Cardiac muscle cell (in vitro differentiated cells and primary cell): ENCODE data around the genes PELP1 and MINK1.

DNA sequence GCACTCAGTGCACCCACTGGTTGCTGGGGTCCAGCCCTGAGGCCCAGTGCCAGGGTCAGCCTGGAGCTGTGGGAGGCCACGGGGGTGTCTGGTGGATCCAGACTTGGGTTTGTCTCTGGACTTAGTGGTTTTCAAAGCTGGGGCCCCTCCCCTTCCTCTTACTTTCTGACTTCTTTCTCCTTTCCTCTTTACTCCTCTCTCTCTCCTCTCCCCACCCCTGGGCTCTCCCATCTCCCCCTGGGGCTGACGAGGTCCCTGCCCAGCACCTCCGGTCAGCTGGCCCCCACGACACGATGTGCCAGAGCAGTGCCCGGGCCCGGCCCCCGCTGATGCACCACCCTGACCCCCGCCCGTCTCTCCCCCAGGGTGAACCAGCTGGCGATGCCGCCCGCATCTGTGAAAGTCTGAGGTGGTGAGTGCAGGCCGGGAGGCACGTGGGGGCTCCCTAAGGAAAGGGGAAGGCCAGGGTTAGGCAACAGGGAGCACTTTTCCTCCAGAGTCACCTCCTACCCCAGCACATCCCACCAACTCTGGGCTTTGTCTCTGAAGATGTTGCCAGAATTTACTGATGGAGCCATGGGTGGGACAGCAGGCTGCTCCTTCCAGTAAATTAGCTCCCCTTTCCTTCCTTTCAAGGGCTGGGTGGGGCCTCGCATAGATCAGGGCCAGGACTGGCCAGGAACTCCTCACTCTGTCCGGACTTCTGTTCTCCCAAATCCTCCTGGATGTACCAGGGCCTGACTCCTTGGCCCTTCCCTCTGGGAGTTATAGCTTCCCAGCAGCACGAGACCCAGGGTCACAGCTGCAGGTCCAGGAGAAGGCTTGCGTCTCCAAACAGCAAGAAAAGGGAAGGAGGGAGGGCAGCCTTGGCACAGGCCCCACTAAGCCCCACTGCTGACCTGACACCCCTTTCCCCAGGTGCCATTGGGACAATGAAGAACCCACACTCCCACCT is 18.4 kb downstream of the MYBBP1A start:
- RAMPAGE, long total RNA = no peak
- RRBS = 16% methylated on average over 5 of the region's 19 CpGs

GRCh38 chr17:4544596-4545906 is 10.1 kb downstream of the MYBBP1A start:
- RAMPAGE, long total RNA = no peak
- RRBS = 86% methylated on average over 18 of the region's 69 CpGs

DNA sequence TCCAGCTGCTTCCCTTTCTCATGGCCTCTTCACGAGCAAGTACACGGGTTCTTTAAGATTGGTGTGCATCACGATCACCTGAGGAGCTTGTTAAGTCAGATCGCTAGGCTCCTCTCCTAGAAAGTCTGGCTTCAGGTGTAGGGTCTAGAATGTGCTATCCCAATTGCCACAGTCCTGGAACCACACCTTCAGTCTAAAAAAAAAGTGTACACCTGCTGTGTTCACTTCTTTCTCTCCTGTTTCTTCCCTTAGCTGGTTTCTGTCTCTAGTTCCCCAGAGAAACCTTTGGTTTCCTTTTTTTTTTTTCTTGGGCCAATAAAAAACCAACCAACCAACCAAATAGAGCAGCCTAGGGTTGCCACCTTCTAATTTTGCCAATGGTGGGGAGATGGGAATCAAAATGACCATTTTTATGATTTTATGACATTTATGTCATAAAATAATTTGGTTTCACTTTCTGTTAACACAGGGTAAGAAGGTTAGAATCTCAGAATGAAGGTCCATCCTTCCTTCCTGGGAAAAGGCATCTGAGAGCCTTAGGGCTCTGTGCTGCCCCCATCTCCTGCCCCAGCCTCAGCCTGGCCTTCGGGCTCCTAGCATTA is 1.8 kb upstream of the GGT6 start:
- RAMPAGE, long total RNA = no peak
- RRBS = no CpG with 5 or more reads among the region's 5 CpGs

DNA sequence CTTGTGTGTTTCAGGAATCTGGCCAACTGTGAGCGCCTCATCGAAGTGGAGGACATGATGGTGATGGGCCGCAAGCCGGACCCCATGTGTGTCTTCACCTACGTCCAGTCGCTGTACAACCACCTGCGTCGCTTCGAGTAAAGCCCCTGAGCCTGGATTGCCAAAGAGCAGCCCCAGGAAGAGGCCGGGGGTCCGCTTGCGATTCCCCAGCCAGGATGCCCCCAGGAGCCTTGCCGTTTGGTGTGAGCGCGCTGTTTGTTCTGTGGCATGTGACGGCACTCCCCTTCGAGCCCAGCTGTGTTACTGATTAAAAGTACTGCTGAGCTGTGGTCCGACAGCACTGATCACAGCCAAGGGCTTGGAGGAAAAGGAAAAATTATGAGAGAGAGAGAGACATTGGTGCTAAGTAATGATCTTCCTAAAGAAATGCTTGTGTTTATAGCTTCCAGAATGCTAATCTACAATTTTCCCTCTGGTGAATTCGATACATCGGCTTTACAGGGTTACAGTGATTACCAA is 23.1 kb downstream of the SMTNL2 start:
- RAMPAGE, long total RNA = no peak
- RRBS = 13% methylated on average over 4 of the region's 20 CpGs

GRCh38 chr17:4703621-4704519 is at the start of gene PELP1:
Gene PELP1 (minus strand): TSS chr17:4704137.
- RAMPAGE, long total RNA = start-site peak on the minus strand at chr17:4704118-4704132, 165 and 287 reads in 2 replicates; start-site peak on the plus strand at chr17:4704245-4704287, 35 and 45 reads in 2 replicates
- RRBS = 1% methylated on average over 38 of the region's 74 CpGs

DNA sequence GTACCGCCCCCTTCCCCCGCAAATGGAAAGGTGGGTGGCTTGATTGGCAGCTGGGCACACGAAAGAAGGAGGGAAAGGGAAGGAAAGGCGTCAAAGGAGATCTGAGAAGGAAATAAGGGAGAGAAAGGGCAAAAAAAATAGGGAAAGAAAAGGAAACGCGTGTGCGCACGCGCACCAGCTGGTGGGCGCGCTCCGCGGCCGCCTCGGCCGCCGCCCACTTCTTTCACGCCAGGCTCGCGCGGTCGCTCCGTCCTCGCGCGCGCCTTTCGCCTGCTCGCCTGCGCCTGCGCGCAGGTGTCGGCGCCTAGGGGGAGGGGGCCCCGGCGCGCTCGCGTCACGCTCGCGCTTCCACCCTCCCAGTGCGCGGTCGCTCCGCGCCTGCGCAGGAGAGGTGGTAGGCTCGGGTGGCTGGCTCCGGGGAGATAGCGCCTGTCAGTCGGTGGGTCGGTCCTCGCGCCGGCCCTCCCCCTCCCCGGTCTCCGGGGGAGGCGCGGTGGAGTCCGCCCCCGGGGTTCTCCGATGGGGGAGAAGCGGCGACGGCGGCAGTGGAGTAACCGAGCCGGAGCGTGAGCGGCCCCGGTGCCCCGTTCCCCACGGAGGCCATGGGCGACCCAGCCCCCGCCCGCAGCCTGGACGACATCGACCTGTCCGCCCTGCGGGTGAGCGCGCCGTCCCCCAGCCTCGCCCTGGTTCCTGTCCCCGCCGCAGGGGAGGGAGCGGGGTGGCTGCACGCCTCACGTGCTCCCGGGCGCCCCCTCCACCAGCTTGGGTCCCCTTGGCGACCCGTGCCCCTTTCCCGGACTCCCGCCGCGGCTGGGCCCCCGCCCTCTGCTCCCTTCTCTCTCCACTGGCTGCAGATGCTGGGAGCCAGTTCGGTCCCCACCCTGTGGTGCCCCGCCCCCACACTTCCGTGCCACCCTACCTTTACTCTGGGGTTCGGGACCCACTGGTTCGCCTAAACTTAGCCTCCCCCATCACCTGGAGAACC is at the start of gene MINK1:
TSS of gene MINK1 (plus strand) at position 359 of the 988 bp plus-strand sequence.
- RAMPAGE, long total RNA = start-site peak on the plus strand centred at position 445 of the sequence, 130 bp wide, 838 and 219 reads in 2 replicates
- RRBS = 3% methylated on average over 30 of the region's 104 CpGs

GRCh38 chr17:4848828-4849540 is 15.8 kb downstream of the MINK1 start:
- RAMPAGE, long total RNA = no peak
- RRBS = no CpG with 5 or more reads among the region's 6 CpGs

DNA sequence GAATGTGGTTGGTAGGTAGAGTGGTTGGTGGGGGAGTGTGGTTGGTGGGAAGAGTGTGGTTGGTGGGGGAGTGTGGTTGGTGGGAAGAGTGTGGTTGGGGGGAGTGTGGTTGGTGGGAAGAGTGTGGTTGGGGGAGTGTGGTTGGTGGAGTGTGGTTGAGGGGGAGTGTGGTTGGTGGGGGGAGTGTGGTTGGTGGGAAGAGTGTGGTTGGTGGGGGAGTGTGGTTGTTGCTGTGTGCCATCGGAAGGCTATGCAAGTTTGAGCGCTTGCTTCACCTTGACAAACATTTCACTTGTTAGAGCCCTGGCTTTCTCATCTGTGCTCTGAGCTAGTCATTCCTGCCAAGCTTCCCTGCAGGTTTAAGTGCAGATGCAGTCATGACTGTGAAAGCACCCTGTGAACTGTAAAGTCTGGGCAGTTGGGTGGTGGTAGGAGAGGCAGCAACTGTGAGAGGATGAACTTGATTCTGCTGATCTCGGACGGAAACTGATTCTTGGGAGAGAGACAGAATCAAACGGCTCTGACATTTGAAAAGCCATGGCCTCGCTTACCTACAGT is 20.2 kb downstream of the MINK1 start:
- RAMPAGE, long total RNA = no peak
- RRBS = no CpG with 5 or more reads among the region's 6 CpGs

GRCh38 chr17:4945623-4946205 is 2.6 kb downstream of the PFN1 start:
- RAMPAGE, long total RNA = no peak
- RRBS = no CpG with 5 or more reads among the region's 9 CpGs

- RAMPAGE, long total RNA = no peak
- RRBS = no CpG with 5 or more reads among the region's 5 CpGs
These were observed 7.1 kb downstream of the SPAG7 start for GRCh38 chr17:4960548-4960947.

DNA sequence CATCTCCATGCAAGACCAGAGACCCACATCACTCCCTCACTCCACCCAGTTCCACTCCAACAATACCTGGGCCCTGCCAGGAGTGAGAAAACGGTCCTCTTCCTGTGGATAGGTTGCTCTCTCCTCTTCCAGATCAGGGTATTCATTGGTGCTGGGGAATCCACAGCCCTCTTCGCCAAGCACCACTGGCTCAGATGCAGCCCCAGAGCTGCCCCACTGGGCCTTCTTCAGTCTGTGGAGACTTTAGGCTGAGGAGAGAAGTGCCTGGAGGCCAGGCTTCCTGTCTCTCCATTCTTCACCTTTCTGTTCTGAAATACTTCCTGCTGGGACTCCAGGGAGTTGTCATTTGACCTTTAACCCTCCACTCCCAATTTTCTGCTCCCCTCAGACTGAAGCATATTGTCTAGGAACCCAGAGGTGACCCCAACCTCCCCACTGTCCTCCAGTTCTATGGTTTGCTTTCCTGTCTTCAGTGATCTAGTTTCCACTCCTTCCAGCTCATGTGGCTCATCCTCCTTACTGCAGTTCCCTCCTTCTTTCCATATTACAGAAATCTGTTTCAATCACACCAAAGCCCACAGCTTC is 1.3 kb upstream of the CAMTA2 start:
- RAMPAGE, long total RNA = no peak
- RRBS = no CpG with 5 or more reads among the region's 2 CpGs

GRCh38 chr17:4997070-4997374 is 300 bp downstream of the INCA1 start:
- RAMPAGE, long total RNA = no peak
- RRBS = 10% methylated on average over 18 of the region's 27 CpGs

- RAMPAGE, long total RNA = no peak
- RRBS = 91% methylated on average over 8 of the region's 37 CpGs
These were observed 13.0 kb downstream of the SLC52A1 start for GRCh38 chr17:5021954-5022801.

DNA sequence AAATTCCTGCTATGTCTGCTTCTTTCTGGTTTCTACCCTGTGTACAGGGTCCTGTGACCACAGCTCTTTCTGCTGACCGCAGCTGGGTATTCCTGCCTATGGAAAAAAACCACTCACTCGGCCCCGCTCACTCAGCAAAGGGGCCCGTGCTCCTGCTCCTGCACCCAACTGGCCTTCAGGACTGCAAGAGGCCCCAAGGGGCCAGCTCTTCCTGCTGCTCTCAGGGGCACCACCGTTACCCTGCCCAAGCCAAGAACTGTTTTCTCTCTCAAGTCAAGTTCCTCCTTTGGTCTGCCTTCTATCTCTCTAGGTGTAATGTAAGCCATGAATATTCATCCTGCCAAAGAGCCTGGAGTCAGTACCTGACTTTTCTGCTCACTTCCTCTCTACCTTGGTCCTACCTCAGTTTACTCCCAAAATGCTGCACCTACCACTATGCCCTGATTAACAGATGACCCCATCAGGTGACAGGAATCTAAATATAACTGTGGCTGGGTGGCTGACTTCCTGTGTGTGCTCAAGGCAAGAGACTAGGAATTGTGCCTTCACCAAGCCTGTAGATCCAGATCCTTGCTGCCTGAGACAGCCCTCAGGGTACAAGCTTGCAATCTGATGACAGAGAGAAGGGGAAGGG is 20.3 kb upstream of the SCIMP start:
- RAMPAGE, long total RNA = no peak
- RRBS = no CpG with 5 or more reads among the region's 5 CpGs

- RAMPAGE, long total RNA = no peak
- RRBS = no CpG with 5 or more reads among the region's 3 CpGs
These were observed 49.7 kb downstream of the RABEP1 start for GRCh38 chr17:5331801-5332261.

- RAMPAGE, long total RNA = no peak
- RRBS = no CpG with 5 or more reads among the region's 10 CpGs
These were observed 64.8 kb downstream of the RABEP1 start for GRCh38 chr17:5346585-5347531.

- RAMPAGE, long total RNA = no peak
- RRBS = no CpG with 5 or more reads among the region's 16 CpGs
These were observed 58.1 kb downstream of the NUP88 start for GRCh38 chr17:5361099-5361995.

- RAMPAGE, long total RNA = no peak
- RRBS = no CpG with 5 or more reads among the region's 4 CpGs
These were observed 759 bp downstream of the DERL2 start for GRCh38 chr17:5485175-5485662.

- RAMPAGE, long total RNA = no peak
- RRBS = no CpG with 5 or more reads among the region's 16 CpGs
These were observed 13.8 kb upstream of the ENSG00000286190 start for GRCh38 chr17:5514334-5515311.

GRCh38 chr17:5555063-5555632 is 29.2 kb downstream of the NLRP1 start:
- RAMPAGE, long total RNA = no peak
- RRBS = no CpG with 5 or more reads among the region's 4 CpGs